ENCODE results near the gene GP5.

DNA sequence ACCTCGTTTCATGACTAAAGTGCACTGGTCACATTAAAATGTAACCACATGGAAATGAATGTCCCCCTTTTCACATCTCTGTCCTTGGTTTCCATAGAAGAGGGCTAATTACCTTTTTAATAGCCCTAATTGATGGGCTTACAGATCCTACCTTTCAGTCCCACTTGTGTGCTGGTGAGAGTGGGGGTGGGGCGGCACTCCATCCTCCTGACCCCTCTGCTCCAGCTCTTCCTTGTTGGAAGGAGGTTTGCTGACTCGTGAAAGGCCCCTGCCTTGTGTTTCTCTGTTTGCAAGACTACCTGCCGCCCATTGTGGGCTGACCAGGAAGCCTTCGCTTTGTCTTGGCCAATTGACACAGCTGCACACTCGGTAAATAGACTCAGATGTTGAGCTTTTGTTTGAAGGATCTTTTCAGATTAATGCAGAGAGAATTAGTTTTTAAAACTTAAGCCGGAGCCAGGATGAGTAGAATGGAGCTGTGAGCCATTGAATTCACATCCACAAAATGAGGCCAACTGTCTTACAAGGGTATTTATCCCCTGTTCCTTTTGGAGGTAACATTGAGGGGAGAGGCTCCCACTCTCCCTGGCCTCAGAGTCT, 197.3 kb upstream of the HES1 start:
- PRO-cap: no peak

DNA sequence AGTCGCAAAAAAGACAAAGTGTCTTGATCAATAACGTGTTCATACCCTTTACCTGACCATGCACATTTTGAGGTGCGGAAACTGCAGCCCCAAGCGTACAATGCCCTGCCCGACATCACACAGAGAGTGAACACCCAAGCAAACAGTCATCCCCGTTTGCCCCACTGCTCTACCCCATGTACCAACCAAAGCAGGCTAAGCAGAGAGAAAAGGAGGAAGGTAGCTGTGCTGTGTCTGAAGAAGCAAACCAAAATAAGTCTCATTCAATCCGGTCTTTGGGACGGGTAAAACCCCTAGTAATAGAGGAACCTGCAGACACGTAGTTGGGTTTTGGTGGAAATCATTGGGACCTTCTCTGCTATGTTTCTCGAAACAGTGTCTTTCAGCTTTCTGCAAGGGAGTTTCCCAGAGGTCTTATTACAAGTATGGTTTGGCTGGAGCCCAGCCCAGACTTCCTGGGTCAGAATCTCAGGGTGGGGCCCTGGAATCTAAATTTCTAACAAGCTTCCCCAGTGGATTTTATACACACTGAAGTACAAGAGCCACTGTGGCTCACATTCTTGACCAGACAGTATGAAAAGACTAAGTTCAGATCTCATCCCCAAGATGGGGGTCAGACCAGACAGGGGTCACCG, 164.6 kb upstream of the HES1 start:
- PRO-cap: no peak

DNA sequence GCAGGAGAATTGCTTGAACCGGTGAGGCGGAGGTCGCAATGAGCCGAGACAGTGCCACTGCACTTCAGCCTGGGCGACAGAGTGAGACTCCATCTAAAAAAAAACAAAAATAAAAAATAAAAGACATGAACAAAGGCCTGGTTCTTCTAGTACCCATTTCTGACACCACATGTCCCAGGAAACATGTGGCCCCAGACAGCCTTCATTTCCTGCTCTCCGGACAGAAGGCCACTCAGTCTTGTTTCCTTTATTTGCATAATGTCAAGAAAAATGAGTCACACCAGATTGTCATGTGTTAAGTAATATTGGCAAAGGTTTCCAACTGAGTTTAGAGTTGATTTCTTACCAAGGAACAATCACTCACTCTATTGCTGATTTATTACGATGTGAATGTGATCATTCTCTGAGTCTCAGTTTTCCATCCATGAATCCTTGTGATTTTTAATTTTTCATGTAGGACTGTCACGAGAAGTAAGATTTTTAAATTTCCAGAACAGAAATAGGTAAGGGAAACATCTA, 130.8 kb upstream of the HES1 start:
- PRO-cap: no peak

DNA sequence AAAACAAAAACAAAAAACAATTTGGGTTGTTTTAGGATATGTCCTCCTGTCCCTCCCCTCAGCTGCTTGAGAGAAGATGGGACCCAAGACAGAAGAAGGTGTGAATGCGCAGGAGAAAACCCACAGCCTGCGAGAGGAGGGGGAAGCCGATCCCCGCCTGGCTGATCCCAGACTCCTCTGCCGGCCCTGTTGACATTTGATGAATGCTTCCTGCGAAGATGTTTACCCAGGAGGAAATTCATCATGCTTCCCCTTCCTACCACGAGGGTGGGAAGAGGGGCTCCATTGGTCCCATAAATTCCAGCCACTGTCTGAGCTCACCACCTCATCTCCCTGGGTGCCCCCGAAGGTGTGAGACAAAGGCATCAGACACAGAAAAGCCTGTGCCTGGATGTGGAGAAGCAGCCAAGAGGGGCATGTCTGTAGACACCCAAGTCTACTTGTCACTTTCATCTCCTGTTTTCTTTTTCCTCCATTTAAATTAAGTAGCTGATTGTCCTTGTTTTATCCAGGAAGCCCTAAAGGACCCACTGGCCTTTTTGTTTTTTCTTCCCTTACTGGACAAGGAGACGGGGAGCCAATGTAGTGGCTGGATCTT, 95.4 kb upstream of the HES1 start:
- PRO-cap: no peak

DNA sequence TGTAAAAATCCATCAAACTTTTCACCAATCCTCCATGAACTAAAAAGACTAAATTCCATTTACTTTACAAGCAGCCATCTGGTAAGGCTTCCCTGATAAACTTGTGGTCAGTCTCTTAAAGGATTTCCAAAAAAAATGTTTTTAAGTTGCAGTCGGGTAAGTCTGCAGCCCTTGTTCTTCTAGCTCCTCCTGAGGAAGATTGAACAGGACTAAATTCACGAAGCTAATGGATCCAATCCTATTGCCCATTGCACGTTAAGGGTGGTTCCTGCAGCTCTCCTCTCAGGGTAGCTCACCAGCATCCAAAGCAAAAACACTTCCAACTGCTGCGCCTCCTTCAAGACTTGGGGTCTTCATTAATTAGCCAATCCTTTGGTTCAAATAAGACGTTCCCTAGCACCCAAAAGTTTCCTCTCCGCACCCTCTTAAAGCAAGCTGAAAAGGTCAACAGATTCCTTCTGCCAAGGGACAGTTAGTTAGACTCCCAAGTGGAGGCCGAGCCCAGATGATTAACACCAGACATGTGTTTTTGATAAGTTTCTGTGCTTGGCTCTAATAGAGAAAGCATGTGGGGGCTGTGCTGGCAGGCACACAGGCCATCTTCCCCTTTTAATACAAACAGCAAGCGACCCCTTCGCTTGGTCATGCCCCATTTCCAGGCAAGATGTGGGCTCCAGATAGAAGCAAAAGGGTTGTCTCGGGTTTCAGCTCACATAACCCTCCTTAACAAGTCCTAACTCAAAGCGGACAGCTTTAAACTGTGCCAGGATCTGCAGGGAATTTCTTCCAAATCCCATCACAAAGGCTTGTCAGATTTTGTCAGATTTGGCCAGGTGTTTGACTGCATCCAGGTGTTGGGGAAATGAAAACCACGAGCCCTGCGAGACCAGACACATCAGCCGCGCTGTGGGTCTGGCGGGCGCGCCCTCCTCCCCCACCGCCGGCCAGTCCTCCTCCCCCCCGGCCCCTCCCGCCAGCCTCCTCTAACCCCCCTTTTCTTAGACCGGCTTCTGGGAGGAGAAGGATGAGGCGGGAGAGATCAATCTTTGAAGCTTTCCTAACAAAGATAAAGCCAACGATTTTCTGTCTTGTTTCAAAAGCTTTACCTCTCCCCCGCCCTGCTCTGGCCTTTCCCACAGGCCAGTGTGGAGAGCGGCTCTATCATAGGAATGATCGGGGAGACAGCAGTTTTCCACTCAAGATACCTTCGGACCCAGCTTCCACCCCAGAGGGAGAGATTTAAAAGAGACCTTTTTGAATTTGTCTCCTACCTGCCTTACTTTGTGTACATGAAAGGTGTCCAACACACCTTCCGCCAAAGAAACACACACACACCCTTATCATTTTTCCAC, 3.2 kb downstream of the HES1 start:
- PRO-cap: unidirectional peak, plus-strand start at position 1,001 of the sequence

DNA sequence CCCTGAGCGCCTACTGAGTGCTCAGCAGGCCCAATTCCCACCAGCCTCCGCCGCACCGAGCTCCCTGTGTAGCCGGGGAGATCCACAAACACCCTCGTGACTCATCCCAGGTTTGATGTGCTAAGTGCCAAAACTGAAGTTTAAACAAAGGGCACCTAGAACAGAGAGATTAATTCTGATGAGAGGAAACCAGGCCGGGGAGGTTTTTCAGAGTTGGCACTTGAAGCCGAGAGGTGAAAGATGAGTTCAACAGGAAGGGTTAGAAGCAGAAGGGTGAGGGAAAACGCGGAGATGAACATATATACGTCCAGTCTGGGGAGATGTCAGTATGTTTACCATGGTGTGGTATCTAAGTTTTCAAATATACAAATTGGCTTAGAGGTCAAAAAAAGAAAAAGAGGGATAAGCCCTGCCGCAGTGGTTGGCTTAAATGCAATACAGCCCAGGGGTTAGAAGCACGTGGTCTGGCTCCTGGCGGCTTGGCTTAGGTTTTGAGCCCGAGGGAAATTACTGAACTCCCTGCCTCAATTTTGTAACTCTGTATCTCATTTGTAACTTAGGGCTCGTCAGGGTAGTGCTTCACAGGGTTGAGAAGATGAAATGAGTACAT, 6.2 kb downstream of the HES1 start:
- PRO-cap: unidirectional peak, minus-strand start at position 68 of the sequence

GRCh38 chr3:194313589-194313993, 37.5 kb downstream of the CPN2 start:
- PRO-cap: no peak

GRCh38 chr3:194330423-194331190, 20.5 kb downstream of the CPN2 start:
- PRO-cap: no peak

GRCh38 chr3:194399173-194399542, at the start of gene GP5:
Gene GP5 (minus strand): TSS chr3:194399266.
- PRO-cap: no peak

GRCh38 chr3:194452454-194453319, 34.1 kb downstream of the ATP13A3 start:
- PRO-cap: no peak

DNA sequence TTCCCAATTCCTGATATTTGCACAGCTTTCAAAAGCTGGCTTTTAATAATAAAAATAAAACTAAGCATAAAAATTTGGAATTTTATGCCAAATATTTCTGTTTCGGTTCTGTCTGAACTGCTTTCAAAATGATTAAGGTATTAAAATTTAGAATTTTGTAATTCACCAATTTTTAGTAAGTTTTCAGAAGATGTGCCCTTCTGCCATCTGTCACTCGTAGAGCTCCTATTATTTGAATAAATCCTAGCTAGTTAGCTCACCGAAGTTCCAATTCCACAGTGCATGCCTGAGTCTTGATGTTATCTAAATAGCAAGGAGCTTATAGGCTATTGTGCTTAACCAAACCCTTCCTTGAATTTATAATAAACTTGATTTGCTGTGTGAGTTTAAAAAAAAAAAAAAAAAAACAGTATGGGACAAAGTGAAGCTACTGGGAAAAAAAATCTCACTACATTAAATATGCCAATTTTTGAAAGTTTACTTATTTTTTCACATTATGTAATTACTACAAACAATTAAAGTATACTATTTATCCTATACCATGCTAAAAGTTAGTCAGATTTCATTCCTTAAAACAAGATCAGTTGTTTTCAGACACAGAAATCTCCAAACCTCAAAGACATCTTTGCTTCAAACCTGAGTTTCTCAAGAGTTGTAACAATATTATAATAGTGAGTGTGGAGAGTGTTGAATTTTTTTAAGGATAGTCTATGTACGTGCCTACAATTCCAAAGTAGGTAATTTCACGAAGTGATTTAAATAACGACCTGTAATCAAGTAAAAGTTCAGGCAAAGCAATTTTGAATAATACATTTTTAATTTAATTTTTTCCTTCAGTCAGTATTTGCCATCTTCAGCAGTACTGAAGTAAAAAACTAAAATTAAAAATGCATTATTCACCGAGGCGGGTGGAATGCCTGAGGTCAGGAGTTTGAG, 18.5 kb downstream of the ATP13A3 start:
- PRO-cap: no peak

DNA sequence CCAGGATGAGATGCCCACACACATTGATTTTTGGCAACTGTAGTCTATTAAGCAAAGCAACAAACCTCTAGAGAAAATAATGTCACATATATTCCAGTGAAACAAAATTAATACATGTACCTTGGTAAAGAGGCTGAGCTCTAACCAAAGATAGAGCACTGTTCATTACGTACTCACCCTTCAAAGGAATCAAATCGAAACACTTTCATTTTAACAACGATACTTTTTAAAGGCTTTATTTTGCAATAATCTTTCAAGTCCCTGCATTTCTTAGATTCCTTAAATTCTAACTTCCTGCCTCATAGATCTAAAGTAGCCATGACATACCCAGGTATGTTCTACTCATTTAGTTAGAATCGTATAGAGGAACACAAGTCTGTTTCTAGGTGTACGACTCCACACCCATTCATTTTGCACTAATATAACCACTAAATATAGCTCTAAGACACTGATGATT, 1.5 kb downstream of the ATP13A3 start:
- PRO-cap: no peak

DNA sequence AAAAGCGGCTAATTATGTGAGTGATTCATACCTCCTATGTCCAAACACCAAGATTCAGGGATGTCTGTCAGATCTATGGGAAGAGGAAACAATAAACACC, 1.2 kb downstream of the ATP13A3 start:
- PRO-cap: no peak

- PRO-cap: no peak
Observed at GRCh38 chr3:194555062-194555602, 68.3 kb upstream of the ATP13A3 start.

DNA sequence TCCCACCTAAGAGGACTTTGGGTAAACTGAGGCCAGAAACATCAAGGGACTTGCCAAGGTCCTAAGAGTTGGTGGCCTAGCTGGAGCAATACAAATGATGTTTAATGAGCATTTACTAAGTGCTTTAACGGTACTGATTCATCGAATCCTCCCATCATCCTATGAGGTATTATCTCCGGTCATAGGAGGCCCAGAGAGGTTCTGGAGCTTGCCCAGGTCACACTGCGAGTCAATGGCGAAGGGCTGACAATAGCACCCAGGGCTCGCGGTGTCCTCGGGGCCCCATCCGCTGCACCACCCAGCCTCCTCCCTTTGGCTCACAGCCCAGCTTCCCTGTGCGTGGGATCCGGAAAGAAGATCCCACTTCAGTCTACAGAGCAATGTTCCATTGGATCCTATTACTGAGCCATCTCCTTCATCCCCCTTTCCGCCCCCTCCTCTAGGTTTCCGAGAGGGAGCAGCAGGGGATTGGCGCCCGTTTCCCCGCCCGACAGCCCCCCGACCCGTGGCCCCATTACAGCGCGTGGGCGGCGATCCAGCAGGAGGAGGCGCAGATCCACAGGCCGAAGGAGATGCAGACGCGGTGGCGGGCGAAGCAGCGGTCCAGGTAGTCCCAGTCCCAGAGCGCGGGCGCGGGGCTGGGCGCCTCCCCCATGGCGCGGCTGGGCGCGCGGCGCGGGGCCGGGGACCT, 513 bp downstream of the TMEM44 start:
- PRO-cap: bidirectional peak, plus-strand start at position 575 of the sequence, minus-strand start at position 309 of the sequence

- PRO-cap: no peak
Observed at GRCh38 chr3:194852819-194853686, 167.4 kb downstream of the FAM43A start.

DNA sequence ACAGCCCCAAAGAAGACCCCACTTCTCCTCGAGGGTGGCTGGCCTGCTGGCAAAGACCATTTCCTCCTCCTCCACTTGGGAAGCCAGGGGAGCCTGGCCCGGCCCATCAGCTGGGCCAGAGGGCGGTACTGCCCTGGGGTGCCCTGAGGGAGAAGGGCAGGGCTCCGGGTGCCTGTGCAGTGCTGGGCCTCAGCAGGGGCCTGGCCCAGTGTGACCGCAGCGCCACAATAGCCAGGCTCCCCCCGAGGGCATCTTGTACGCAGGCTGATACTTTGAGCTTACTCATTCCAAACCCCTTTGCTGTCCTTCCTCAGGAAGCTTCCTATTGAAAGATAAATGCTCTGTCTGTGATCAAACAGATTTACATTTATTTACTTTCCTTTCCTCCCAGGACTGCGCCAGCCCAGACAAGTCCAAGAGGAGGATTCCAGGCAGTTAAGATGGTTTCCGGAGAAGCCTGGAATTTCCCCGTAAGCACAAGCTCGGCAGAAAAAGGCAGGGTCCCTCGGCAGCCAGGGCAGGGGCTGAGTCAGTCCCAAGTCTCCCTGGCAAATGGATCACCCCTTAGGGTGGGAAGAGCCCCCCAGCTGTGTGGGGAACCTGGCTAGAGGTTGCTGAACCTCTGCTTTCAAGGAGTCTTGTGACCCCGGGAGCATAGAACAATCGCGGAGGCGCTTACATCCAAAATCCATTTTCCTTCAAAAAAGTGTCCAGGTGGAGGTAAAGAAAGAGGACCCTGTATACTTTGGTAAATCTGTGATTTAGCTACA, 240.0 kb downstream of the XXYLT1 start:
- PRO-cap: no peak

DNA sequence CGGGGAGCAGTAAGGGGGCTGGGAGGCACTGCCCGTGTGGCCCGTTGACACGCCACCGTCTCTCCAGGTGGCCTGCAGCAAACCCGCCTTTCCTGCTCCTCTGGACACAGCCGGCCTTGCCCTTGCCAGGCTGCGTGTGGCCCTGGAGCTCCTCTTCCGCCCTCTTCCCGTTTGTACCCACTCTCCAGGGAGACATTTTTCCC, 184.0 kb downstream of the XXYLT1 start:
- PRO-cap: no peak

- PRO-cap: no peak
Observed at GRCh38 chr3:195150060-195150983, 120.6 kb downstream of the XXYLT1 start.

DNA sequence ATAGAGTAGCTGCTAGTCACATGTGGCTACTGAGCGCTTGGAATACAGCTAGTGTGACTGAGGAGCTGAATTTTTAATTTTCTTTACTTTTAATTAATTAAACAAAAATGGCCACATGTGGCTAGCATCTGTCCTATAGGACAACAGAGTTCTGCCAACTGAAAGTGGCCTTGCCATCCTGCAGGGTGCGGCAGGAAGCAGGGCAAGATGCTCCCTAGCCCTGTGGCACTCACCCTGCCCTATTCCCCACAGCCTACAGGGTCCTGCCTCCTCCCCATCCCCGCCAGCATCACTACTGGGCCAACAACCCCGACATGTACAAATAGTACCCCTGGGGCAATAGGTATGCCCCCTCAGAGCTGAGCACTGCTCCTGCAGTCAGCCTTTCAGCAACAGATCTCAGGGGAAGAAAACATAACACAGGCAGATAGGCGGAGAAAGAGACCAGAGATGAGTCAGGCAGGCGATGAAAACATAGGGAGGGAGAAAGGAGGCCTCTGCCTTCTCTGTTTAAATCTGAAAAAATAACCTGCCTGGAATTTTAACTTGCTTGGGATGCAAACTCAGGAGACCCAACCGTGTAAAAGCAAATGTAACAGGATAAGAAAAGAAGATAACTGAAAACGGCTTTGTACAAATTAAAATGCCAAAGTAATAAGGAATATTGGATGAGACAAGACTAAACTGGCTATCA, 74.7 kb downstream of the XXYLT1 start:
- PRO-cap: no peak

Measured in WTC11 (cell line).